ENCODE results near the genes AKAP10 and DHRS7B.

GRCh38 chr17:19724454-19725333, 8.3 kb upstream of the SLC47A2 start:
- PRO-cap: bidirectional peak, plus-strand start at chr17:19724715, minus-strand start at chr17:19724556

GRCh38 chr17:19752536-19753489, 4.7 kb upstream of the ALDH3A1 start:
- PRO-cap: no peak

- PRO-cap: bidirectional peak, plus-strand start at chr17:19977967, minus-strand start at chr17:19977828
Measured at GRCh38 chr17:19977510-19978123, at the start of gene AKAP10. Gene AKAP10 (minus strand): TSS chr17:19977828.

DNA sequence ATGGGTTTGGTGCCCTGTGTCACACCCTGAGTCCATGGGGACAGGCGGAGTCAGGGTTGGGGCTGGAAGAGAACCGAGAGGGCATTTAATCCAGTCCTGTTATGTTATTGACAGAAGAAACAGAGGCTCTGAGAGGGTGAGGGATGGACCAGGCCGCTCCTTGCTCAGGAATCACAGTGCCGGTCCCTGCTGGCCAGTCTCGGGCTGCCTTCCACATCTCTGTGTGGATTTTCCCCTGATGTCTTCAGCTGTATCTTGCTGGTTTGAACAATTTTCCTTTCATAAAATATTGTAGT, 86.6 kb downstream of the SPECC1 start:
- PRO-cap: no peak

GRCh38 chr17:20301131-20301461, 166.2 kb downstream of the LGALS9B start:
- PRO-cap: no peak

GRCh38 chr17:20531979-20532519, 47.5 kb upstream of the CDRT15L2 start:
- PRO-cap: bidirectional peak, plus-strand start at chr17:20532273, minus-strand start at chr17:20532130

- PRO-cap: unidirectional peak, plus-strand start at chr17:20851920
Measured at GRCh38 chr17:20851714-20852014, 191.1 kb downstream of the USP22 start.

GRCh38 chr17:20896002-20896524, 146.7 kb downstream of the USP22 start:
- PRO-cap: no peak

DNA sequence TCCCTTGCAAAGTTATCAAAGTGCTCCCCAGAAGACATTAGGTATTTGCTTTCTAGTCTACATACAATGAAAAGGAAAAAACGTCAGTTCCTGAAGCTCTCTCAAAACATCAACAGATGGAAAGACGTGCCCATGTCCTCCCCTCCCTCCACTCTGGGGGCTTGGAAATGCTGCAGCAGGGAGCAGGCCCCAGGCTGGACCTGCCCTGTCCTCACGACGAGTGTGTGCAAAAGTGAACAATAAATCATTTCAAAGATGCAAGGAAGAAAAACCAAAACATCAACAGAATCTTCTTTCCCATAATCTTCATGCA, 118.5 kb downstream of the USP22 start:
- PRO-cap: unidirectional peak, minus-strand start at position 155 of the sequence

DNA sequence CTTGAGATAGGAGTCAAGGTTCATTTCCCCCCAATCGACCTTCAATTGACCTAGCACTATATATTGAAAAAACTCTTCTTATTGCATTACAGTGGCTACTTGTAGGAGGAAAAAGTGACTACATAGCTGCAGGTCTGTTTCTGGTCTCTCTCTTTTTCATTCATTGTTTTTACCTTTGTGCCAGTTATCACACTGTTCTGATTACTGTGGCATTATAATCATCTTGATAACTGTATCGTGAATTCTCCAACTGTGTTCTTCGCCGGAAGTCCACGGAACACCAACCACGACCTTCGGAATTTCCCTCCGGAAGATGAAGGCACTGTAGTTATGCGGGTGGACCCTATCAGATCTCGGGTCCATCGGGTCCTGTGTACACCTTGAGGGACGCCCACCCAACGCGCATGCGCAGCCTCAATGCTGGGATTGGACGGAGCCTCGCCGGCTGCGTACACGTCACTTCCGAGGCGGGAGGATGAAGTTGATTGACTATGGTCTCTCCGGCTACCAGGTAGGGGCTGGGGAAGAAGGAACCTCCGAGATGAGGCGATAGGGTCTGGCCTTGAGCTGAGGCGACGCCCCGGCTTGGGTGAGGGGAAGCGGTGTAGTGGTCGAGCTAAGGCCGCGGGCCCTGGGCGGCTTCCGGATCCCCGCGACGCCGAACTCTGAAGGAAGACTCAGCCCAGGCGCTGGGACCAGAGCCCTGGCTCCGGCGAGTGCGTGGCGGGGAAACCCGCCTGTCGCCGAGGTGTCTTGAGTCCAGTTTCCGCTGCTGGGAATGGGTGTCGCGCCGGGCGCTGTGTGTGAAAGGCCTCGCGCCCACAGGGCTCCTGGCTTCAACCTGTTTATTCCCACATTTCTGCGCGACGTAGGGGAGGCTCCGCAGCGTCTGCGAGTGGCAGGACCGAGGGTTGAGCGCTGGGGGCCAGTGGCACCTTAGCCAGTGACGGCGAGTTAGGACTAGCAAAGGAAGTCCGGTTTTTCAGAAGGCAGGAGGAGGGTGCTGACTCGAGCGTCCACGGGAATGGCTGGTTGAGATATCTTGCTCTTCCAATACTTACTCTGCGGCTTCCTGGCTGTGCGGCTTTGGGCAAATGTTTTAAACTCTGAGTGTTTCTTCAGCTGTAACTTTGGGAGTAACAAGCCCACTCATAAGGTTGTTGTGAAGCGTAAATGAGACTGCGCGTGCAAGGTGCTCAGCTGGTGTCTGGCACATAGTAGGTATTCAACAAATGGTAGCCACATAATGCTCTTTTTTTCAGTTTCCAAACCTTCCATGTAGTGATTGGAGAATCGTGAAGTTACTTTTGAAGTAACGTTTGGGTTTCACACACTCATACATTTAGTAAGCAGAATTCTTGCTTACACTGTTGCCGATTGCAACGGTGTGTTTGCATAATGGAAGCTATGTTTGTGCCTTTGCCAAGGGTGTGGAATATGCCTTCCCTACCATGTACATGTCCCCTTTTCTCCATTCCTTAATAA, at the start of gene DHRS7B:
Gene DHRS7B, plus strand, starts transcription at position 484 of the 1,485 bp plus-strand sequence.
- PRO-cap: bidirectional peak, plus-strand start at position 514 of the sequence, minus-strand start at position 400 of the sequence; bidirectional peak, plus-strand start at position 985 of the sequence, minus-strand start at position 913 of the sequence; unidirectional peak, minus-strand start at position 1,026 of the sequence

DNA sequence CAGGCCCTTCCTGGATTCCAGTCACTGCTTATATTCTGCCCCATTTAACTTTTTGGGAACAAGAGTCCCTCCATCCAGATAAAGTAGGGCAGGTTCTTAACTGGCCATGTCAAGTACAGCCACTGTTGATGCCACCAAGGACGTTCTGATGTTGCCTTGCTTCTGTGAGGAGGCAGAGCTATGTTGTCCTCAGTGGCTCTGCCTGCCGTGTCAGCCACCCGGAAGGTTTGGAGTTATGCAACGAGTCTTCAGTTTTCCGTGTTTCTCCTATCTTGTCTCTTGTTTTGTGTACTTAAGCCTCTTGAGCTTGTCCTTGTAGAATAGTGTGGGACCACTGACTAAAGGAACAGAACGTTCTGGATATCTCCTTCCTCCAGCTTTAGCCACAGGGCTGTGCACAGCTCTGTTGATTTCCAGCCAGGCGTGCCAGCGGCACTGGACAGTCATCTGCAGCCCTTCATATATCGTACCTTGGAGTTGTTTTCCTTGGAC, 39.9 kb downstream of the TMEM11 start:
- PRO-cap: no peak

- PRO-cap: no peak
Measured at GRCh38 chr17:21200588-21201184, 13.3 kb downstream of the TMEM11 start.

DNA sequence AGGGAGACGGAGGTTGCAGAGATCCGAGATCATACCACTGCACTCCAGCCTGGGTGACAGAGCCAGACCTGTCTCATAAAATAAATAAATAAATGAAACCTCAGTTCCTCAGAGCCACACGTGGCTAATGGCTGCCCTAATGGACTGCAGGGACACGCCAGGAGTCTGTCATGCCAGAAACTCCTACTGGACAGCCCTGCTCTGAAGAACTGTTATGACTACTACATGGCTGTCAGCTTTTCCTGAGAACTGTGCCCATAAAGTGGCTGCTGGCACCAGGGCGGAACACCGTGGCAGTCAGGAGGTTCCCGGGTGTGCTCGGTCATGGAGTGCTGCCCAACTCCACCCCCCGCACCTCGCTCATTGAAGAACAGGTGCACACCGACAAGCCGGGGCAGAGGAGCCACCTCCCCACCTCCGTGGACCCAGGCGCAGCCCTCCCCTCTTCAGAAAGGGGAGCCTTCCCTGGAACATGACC, 4.2 kb downstream of the TMEM11 start:
- PRO-cap: no peak

DNA sequence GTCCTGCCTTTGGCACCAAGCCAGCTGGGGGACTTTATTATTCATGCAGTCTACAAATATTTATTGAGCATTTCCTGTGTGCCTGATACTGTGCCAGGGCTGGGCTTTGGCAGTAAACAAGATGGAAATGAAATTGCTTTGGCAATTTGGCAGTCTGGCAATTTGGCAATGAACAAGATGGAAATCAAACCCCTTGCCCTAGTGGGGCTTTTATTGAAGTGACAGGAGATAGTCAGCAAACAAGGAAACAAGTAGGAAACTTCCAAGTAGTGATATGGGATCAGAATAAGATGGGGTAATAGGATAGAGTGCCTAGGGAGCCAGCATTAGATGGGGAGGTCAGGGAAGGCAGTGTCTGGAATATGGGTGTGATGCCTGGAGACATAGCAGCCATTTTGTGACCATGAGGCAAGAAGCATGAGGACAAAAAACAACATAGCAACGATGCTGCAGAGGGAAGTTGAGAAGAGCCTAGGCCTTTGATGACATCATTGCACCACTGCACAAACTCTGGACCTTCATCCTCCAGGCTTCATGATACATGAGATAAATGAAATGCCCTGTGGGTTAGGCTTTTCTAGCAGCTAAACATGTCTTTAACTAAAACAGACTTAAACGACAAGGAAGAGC, 18.0 kb upstream of the TMEM11 start:
- PRO-cap: no peak

DNA sequence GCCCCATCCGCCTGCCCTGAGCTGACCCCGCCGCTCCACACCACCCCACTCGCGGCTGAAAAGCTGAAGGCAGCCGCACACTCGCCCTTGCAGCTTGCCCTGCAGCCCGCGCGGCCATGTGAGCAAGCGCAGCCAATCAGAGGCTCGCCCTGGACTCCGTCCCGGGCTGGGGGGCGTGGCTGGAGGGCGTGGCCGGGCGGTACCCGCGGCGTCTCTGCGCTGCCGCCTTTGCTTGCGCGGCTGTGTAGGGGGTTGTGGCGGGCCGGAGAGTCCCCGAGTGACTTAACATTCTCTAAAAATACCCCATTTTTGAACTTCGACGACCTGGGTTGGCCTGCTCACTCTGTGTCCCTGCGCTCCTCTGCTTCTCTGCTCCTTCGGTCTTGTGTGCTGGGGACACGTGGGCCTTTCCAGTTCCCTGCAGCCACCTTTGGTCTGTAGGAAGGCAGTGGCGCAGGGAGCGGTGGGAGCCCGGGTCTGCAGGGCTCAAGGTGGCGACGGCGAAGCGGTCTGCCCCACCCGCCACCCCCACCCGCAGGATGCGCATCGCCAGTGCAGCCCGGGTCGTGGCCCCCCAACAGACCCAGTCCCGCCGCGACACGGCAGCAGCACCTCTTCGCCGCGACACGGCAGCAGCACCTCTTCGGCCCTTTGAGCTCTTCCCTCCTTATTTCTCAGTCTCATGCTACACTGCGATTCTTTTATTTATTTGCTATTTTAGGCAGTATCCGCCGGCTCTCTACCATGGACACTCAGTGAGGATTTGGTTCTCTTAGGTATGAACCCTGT, 8.6 kb upstream of the MAP2K3 start:
- PRO-cap: bidirectional peak, plus-strand start at position 312 of the sequence, minus-strand start at position 57 of the sequence

GRCh38 chr17:21282408-21282557, 2.2 kb upstream of the MAP2K3 start:
- PRO-cap: unidirectional peak, plus-strand start at chr17:21282498

- PRO-cap: no peak
Measured at GRCh38 chr17:21294605-21295168, 10.2 kb downstream of the MAP2K3 start.

DNA sequence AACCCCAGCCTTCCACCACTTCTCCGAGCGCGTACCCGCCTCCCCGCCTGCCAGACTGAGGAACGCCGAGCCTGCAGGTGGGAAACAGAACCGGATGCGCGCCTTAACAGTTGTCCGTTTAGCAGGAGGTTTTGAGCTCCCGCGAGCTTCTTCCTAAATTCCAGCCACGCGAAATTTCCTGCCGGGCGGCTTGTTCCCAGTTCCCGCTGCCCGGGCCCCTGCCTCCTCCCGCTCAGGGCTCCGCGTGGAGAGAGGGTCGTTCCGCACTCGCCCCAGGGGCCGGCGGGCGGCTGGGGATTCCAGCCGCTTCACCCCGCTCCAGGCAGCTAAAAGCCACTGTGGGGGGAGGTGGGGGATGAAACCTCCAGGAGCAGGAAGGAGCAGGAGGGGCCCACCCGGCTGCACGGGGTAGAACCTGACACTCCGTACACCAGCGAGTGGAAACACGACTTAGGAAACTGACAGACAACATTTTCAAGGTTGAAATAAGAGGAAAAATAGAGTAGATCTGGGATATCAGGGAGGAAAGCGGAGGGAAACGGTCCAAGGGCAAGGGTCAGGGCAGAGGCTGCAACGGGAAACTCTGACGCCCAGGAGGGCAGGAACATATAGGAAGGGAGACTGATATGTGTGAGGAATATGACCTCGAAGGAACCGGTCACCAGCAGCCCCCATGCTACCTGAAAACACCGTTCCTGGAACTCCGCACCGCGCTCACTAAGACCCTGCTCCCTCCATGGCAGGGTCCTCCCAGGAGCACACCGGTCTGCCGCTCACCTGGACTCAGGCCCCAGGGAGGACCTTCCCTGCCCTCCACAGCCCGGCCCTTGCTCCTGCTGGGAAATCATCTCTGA, 88.0 kb downstream of the KCNJ12 start:
- PRO-cap: no peak

DNA sequence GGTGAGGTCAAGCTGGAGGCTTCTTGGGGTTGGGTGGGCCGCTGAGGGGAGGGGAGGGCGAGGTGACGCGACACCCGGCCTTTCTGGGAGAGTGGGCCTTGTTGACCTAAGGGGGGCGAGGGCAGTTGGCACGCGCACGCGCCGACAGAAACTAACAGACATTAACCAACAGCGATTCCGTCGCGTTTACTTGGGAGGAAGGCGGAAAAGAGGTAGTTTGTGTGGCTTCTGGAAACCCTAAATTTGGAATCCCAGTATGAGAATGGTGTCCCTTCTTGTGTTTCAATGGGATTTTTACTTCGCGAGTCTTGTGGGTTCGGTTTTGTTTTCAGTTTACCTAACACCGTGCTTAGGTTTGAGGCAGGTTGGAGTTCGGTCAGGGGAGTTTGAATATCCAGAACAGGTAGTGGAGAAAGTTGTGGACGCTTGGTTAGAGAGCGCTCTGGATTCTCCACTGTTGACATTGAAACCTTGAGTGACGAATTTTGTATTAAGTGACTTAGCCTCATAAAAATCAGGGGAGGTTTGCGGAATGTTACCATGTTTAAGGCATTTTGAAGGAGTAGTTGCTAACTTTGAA, 511.2 kb downstream of the KCNJ18 start:
- PRO-cap: no peak

DNA sequence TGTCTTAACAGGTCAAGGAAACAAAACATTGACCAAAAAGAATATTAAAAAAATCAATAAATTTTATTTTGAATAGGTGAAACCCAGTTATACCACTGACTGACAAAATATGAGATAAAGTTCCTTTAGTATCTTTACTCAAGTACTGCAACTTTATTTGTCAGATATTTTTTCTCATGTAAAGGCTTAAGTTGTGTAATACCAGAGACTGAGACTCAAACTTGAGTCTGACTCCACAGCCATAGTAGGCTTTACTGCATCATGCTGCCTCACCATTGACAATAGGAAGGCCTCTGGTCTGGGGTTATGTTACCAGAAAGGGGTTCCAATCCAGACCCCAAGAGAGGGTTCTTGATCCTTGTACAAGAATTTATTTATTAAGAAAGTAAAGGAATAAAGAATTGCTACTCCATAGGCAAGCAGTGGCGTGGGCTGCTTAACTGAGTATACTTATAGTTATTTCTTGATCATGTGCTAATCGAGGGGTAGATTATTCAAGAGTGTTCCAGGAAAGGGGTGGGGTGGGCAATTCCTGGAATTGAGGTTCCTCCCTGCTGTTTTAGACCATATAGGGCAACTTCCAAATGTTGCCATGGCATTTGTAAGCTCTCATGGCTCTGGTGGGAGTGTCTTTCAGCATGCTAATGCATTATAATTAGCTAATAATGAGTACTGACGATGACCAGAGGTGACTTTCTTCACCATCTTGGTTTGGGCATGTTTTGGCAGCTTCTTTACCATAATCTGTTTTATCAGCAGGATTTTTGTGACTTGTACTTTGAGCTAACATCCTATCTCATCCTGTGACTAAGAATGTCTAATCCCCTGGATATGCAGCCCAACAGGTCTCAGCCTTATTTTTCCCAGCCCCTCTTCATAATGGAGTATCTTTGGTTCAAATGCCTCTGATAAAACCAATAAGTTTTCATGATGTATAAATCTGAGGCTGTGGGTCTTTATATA, 187.3 kb upstream of the WSB1 start:
- PRO-cap: no peak